Fibroblast of the aortic adventitia (primary cell): ENCODE data around the gene KIF20A.

DNA sequence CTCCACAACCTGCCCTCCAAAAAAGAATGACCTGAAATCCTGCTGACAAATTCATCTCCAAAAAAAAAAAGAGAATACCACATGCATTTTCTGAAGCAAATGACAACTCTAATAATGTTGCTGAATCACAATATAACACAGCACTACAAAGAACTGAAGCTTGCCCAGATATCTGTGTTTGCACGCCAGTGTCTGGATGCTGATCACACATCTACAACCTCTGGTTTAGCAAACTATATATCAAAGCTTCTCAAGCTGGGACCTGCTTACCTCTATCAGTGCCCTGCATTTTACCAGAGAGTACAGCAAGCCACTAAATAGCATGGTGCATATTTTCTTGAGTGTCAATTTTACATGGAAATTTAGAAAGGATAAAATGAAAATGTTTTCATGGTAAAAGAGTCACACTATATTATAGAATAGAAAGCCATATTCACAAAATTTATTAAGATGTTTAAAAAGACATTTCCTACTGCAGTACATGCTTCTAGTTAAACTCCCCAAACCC lies 73.7 kb downstream of the SPOCK1 start:
- CAGE, long polyA plus RNA, result no peak

DNA sequence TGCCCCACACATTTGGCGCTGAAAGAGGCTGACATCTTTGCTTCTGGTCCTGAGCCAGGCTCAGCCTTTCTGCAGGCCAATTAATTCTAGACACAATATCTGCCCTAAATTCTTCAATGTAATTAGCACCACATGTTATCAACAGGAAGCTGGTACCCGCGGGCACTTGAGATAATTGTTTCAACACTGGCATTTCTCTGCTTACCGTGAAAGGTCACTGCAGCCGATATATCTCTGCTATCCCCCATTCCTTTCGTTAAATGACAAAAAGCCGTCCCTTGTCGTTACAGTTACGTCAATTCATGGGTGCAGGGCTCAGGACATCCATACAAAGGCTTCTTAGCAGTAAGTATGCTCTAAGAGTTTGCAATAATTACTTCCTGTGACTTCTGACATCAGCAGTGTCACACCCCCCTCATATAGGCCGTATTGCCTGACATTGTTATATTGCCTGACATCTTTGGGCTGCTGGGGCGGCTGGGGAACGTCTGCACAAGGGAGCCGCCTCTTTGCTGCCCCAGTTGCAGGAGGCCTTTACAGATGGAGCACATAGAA lies 65.0 kb upstream of the SPOCK1 start:
- CAGE, long polyA plus RNA, result no peak

DNA sequence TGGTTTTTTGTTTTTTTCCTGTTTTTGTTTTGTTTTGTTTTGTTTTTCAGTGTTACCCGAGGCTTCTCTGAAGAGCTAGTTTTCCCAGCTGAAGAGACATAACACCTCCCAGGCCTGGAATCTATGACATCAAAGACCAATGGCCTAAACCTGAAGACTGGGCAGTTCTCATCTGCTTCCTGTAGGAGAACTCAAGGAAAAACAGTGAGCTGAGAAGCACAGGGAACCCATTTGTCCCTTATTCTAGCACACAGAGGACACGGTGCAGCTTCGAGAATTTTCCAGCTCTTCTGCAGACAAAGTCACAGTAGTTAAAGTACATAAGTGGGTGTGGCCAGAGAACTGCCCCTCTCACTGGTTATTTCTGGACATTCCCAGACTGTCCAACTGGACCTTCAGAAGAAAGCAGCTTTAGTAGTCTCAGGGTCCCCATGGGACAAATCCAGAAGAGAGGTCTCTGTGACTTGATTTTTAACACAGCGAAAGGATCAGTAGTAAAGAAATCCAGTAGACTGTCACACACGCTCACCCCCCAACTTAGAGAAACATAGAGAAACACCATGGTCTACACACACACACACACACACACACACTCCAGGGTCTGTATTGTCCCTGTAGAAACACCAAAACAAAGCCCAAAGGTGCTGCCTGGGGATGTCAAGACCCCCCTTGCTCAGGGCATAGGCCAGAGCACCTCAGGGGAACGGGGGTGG lies 114.5 kb downstream of the KLHL3 start:
- CAGE, long polyA plus RNA, result no peak

GRCh38 chr5:137800930-137801397 lies 46.8 kb upstream of the HNRNPA0 start:
- CAGE, long polyA plus RNA, result no peak

DNA sequence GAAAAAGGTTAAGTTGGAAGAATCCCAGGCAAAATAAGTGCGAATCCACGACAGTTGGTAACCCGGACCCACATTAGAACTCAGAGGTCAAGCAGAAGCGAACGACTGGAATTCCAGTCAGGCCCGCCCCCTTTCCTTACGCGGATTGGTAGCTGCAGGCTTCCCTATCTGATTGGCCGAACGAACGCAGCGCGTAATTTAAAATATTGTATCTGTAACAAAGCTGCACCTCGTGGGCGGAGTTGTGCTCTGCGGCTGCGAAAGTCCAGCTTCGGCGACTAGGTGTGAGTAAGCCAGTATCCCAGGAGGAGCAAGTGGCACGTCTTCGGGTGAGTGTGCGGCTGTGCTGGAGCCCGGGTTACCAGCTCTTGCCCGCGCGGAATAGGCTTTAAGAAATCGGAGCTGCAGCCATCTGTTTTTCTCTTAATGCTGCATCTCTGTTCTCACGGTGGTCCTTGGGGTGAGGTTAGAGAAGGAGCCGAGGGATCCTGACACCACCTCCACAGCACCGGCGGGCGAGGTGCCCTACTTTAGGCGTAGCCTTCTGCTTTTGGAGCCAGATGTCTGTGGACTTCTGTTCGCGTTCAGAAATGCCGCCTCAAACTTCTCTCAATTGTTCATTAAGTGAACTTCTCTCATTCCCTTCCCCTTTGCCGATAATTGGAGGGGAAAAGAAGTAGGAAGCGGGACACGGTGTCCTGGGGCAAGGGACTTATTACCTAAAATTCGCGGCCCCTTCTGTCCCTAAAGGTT lies at the start of gene KIF20A:
TSS of gene KIF20A (plus strand) at position 239 of the 753 bp plus-strand sequence.
- CAGE, long polyA plus RNA, result no peak

DNA sequence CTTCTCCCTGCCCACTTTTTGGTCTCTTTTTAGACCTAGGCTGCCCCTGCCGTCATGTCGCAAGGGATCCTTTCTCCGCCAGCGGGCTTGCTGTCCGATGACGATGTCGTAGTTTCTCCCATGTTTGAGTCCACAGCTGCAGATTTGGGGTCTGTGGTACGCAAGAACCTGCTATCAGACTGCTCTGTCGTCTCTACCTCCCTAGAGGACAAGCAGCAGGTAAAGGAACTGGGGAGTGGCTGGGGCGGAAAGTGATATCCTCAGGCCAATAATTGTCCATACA lies 656 bp downstream of the KIF20A start:
- CAGE, long polyA plus RNA, result no peak

GRCh38 chr5:138184191-138185257 lies 5.6 kb downstream of the KIF20A start:
- CAGE, long polyA plus RNA, result no peak

- CAGE, long polyA plus RNA, result no peak
Measured at GRCh38 chr5:138391587-138392493, 39.4 kb downstream of the KDM3B start.

GRCh38 chr5:138448635-138449430 lies 10.0 kb downstream of the REEP2 start:
- CAGE, long polyA plus RNA, result no peak

GRCh38 chr5:138464529-138465087 lies 671 bp upstream of the EGR1 start:
- CAGE, long polyA plus RNA, result no peak

GRCh38 chr5:138467156-138467270 lies 1.7 kb downstream of the EGR1 start:
- CAGE, long polyA plus RNA, result no peak

DNA sequence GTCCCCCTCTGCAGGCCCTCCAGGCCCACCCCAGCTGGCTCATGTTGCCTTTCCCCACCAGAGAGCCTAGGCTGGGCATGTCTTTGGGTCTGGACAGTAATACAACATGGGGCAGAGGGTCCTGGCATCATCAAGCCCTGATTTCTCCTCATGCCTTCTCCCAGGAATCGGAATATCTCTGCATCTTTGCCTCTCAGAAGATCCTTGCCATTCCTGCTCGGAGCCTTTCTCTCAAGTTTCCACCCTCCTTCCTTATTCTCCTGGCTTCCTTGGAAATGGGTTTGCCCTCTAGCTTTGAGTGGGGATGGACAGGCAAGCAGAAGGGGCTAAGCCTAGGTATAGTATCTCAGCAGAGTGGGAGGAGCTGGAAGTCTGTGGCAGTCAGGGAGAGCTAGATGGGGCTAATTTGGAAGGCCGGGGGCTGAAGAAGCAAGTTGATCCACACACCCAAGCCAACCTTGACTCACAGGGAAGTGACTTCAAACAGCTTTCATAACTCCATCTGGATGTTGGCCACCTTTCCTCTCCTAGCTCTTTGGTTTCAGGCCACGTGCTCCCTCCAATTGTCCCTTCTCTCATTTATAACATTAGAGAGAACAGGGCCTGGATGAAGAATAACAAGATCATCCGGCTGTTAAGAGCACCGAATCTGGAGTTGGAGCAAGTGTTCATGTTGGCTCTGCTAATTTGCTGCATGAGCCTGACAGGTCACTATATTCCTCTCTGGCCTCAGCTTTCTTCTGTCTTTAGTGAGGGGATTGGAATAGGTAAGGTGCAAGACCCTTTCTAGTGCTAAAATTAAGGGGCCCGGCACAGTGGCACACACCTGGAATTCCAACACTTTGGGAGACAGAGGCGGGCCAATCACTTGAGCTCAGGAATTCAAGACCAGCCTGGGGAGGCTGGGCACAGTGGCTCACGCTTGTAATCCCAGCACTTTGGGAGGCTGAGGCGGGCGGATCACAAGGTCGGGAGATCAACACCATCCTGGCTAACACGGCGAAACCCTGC lies 36.9 kb downstream of the EGR1 start:
- CAGE, long polyA plus RNA, result no peak

- CAGE, long polyA plus RNA, result no peak
Measured at GRCh38 chr5:138536245-138536572, 6.8 kb downstream of the ETF1 start.

GRCh38 chr5:138557141-138557754 lies 14.2 kb upstream of the ETF1 start:
- CAGE, long polyA plus RNA, result no peak

GRCh38 chr5:138563821-138564189 lies 11.4 kb downstream of the HSPA9 start:
- CAGE, long polyA plus RNA, result no peak

DNA sequence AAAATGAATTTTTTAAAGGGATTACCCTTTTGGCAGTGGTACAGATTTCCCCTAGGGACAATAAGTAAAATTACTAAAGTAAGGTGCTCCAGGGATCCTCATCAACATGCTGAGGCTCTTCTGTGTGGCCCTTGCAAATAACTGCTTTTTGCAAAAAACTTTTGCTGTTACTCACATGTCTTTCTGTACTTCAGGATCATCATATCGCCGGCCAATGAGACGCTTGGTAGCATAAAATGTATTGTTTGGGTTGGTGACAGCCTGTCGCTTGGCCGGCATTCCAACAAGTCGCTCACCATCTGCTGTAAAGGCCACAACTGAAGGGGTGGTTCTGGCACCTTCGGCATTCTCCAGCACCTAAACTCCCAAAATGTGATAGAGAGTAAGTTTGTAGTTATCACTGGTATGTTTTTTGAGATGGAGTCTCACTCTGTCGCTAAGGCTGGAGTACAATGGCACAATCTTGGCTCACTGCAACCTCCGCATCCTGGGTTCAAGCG lies 4.4 kb downstream of the HSPA9 start:
- CAGE, long polyA plus RNA, result no peak

GRCh38 chr5:138974103-138974790 lies 99.1 kb upstream of the LRRTM2 start:
- CAGE, long polyA plus RNA, result no peak

GRCh38 chr5:139126820-139127128 lies 71.4 kb downstream of the SIL1 start:
- CAGE, long polyA plus RNA, result no peak

- CAGE, long polyA plus RNA, result no peak
Measured at GRCh38 chr5:139131935-139132559, 66.1 kb downstream of the SIL1 start.

GRCh38 chr5:139138693-139139334 lies 59.4 kb downstream of the SIL1 start:
- CAGE, long polyA plus RNA, result no peak